ENCODE data around the genes HTR2B and PTMA.

DNA sequence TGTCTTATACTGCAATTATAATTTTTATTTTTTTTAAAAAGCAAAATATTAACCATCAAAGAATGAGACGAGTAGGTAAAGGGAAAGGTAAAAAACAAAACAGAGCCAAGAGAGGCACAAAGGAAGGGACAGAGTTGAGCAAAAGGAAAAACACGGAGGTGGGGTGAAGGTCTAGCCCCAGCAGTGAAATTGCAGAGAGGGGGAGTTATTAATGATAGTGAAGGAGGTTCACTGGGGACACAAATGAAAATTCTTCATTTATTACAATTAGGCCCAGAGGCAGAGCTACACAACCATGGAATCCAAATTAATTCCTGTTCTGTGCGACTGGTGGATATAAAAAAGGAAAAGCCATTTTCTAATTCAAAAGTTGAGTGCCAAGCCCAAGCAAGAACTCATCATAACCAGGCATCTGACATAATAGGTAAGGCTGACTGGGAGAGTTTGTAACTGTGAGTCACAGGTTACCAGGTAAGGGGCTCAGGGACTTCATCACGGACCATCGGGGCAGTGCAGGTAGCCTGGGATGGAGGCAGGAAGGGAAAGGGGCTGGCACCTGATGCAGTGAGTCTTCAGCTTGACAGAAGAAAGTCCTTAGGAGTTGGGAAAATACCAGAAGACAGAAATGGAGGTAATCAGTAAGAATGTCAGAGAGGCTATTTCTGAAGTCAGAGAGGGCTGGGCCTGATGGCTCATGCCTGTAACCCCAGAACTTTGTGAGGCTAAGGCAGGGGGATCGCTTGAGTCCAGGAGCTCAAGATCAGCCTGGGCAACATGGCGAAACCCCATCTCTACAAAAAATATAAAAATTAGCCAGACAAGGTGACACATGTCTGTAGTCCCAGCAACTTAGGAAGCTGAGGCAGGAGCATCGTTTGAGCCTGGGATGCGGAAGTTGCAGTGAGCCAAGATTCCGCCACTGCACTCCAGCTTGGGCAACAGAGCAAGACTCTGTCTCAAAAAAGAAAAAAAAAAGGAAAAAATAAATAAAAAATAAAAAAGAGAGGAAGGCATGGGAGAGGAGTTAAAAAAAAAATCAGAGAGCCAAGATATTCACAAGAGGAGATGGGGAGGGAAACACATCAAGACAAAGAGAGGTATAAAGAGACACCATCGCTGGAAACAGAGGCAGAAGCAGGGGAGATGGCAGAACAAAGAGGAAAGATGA lies 45.4 kb downstream of the SP100 start:
- PRO-cap = no peak

GRCh38 chr2:230726585-230727084 lies 14.0 kb downstream of the CAB39 start:
- PRO-cap = no peak

DNA sequence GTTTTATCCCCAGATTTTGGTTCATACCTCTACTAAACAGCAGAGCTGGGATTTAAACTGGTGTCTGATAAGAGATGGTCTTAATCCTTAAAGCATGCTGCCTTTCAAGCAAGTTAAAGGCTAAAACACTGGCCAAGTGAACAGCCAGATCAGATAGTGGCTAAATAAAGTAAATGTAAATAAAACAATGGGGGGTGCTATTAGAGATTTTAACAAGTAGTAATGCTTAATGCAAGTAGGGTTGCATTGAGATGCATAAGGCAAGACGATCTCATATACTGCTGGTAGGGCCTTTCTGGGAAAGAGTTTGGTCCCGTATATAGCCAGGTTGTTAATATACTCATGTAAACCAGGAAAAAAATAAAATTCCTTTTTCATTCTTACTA lies 18.4 kb downstream of the CAB39 start:
- PRO-cap = no peak

DNA sequence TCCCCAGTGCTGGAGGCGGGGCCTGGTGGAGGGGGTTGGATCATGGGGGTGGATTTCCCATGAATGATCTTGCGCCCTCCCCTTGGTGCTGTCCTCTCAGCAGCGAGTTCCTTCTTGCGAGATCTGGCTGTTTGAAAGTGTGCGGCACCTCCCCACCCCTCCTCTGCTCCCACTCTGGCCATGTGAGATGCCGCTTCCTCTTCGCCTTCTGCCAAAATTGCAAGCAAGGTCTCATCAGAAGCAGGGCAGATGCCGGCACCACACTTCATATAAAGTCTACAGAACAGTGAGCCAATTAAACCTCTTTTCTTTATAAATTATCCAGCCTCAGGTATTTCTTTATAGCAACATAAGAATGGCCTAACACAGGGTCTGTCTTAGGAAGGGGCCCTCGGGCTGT lies 18.6 kb upstream of the GPR55 start:
- PRO-cap = no peak

DNA sequence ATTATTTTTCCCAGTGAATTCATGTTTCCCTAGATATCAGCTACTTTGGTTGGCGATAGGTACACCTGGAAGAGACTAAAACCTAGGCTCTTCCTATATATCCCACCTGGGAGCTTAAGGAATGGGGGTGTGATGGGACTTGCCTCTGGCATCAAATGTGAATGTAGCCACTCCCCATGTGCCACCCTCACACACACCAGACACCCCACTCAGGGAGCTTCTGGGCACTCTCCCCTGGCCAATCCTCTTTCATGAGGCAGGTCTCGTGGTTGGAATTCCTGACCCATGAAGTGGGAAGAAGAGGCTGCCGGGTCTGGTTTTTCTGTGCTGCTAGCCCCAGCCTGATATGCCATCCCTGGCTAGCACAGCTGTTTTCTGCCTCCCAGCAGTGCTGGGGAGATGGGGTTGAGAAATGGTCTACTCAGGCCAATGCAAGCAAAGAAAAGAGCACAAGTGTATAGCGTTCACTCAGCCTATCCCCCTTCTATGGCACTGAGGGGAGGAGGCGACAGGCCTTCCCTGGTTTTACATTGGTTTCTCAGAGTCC lies 1.2 kb upstream of the C2orf72 start:
- PRO-cap = no peak

DNA sequence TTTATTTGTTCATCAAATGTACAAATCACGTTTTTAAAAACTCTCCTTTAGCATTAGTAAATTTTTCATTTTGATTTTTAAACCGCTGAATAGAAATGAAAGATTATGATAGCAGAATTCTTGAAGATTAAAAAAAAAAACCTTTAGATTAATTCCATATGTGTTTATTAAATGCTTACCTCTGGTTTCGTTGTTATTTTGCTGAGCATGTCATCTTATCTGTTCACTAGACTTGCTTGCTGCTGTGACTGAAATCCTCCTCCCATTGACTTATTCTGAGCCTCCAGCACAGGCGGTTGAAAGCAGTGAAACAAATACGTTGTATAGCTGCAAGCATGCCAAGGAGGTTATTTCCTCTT lies at the start of gene HTR2B:
Gene HTR2B (minus strand): TSS at position 250 of the 359 bp plus-strand sequence.
- PRO-cap = no peak

DNA sequence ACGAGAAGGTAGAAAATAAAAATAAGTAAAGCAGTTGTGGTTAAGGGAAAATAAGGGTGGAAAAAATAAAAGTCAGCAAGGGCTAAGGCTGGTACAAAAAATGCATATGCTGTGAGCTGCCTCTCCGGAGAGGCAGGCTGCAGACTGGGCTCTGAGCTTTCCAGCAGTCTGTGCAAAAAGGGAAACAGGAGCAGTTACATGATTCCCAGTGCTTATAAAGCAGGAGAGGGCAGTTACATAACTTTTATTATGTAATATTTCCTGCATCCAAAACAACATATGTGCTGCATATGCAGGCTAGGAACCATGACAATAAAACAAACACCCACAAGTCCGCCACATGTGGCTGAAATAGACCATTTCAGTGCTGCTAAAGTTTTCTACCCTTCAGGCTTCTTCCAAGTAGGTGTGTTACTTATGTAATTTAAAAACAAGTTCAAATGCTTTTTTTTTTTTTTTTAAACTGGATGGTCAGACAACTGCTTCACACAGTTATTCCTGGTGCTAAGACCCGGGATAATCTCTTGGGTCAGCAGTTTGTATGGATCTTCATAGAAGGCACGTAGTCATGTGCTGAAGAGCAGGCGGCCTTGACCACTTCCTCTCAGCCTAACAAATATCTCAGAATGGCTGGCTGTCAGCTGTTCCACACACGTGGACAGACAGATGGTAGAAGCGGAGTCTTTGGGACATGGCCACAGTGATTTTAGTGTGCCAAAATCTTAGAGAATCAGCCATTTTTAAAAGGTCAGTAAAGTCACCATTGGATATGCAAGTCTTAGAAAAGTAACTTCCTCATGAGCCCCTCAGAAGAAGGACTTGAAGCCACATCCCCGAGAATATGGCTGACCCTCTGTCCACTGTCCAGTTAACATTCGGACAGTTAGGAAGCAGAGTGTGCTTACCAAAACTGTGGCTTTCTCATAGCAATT lies 43.5 kb downstream of the ARMC9 start:
- PRO-cap = no peak

DNA sequence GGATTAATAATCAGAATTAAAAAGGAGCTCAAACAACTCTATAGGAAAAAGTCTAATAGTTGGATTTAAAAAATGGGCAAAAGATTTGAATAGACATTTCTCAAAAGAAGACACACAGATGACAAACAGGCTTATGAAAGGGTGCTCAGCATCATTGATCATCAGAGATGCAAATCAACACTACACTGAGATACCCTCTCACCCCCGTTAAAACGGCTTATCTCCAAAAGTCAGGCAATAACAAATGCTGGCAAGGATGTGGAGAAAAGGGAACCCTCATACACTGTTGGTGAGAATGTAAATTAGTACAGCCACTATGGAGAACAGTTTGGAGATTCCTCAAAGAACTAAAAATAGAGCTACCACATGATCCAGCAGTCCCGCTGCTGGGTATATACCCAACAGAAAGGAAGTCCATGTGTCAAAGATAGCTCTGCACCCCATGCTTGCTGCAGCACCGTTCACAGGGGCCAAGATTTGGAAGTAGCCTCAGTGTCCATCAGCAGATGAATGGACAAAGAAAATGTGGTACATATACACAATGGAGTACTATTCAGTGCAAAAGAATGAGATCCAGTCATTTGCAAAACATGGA lies 46.7 kb upstream of the B3GNT7 start:
- PRO-cap = unidirectional peak, minus-strand start at position 232 of the sequence

DNA sequence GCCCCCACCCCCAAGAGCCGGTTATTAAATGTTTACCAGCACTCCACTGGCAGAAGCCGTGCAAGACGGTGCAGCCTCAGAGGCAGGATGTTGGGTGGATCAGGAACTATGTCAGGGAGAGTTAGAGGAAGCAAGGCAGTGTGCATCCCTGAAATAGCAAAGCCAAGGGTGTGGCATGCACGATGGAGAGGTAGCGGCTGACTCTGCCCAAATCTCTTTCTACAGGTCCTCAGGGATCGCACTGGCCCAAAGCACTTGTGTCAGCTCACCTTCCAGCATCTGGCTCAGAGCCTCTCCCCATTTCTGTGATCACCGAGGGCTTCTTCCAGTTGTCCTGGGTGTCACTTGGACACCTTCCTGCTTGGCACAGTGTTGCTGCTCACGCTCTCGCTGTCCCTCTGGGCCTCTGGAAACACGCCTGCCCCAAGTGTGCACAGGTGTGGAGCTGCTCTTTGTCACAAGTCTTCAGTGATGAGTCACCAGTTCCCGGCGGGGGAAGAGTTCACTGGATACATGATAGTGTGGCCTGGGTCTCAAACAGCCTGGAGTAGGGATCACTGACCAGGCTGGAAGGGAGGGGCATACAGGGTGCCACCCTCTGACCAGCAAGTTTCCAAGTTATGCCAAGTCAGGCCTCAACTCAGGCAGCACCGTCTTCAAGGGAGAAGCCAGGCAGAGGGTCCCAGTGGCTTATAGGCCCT lies 17.3 kb upstream of the B3GNT7 start:
- PRO-cap = no peak

DNA sequence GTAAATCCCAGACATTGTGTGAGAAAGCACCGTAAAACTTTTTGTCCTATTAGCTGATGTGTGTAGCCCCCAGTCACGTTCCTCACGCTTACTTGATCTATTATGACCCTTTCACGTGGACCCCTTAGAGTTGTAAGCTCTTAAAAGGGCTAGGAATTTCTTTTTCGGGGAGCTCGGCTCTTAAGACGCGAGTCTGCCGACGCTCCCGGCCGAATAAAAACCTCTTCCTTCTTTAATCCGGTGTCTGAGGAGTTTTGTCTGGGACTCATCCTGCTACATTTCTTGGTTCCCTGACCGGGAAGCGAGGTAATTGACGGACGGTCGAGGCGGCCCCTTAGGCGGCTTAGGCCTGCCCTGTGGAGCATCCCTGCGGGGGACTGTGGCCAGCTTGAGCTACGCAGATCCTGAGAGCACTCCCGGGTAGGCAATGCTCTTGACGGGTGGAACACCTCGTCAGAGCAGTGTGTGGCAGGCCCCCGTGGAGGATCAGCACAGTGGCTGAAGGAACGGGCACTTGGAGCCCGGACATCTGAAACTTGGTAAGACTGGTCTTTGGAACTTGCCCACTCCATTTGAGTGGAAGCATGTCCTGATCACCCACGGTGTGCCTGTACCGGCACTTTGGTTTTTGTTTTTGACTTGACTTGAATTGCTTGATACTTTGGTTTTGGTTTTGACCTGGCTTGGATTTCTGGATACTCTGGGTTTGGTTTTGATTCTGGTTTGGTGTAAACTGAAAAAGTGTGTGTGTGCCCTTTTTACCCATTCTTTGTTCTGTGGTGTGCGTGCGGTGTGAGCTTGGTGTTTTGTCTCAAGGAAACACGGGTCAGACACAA lies 5.6 kb downstream of the B3GNT7 start:
- PRO-cap = no peak

GRCh38 chr2:231456418-231457103 lies 7.7 kb downstream of the NCL start:
- PRO-cap = no peak

DNA sequence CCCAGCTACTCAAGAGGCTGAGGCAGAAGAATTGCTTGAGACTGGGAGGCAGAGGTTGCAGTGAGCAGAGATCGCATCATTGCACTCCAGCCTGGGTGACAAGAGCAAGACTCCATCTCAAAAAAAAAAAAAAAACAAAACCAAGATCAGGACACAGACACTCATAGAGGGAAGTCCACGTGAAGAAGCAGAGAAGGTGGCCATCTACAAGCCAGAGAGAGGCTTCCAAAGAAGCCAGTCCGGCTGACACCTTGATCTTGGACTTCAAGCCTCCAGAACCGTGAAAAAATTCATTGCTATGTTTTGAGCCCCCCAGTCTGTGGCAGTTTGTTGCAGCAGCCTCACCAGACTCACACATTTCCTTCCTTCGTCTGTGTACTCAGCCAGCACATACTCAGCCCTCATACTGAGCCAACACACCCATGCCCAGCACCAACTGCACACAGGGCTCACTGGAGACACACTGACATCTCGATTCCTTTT lies 23.9 kb upstream of the NMUR1 start:
- PRO-cap = no peak

GRCh38 chr2:231601433-231602089 lies 8.9 kb downstream of the TEX44 start:
- PRO-cap = no peak

- PRO-cap = bidirectional peak, plus-strand start at chr2:231621821, minus-strand start at chr2:231621745
These were observed 28.5 kb downstream of the TEX44 start for GRCh38 chr2:231620686-231622028.

- PRO-cap = bidirectional peak, plus-strand start at chr2:231707428, minus-strand start at chr2:231707015; bidirectional peak, plus-strand start at chr2:231707702, minus-strand start at chr2:231707643
These were observed 943 bp upstream of the PTMA start for GRCh38 chr2:231707216-231707947.

- PRO-cap = bidirectional peak, plus-strand start at chr2:231708568, minus-strand start at chr2:231708022
These were observed at the start of gene PTMA for GRCh38 chr2:231707948-231708753. PTMA (plus strand) TSS chr2:231708525.

DNA sequence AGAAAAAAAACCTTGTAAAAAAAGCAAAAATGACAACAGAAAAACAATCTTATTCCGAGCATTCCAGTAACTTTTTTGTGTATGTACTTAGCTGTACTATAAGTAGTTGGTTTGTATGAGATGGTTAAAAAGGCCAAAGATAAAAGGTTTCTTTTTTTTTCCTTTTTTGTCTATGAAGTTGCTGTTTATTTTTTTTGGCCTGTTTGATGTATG lies 4.8 kb downstream of the PTMA start:
- PRO-cap = no peak

DNA sequence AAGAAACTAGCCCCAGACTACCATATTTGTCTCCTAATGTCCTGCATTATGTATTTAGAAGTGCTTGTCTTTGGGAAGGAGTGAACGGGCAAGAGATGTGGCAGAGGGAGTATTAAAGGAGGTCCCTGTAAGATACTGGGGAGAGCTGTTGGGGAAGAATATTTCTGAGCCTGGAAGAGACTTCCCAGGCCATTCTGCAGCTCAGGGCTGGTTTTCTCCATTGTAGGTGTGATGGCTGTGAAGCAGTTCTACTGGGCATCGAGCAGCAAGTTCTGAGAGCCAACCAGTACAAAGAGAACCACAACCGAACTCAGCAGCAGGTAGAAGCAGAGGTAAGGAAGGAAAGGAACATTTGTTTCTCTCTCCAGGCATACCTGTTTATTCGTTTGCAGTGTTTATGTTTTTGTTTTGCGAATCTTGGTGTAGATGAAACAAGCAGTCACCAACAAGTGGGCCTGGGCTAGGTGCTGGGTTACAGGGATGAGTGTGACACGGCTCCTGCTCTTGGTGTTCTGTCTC lies 12.4 kb downstream of the COPS7B start:
- PRO-cap = no peak

GRCh38 chr2:232300752-232301141 lies 77.8 kb upstream of the ALPP start:
- PRO-cap = no peak

GRCh38 chr2:232310148-232310837 lies 68.3 kb upstream of the ALPP start:
- PRO-cap = no peak